Spinal cord (tissue), 3 donors: ENCODE data around the gene CKLF.

- PRO-cap: no peak
- RAMPAGE, long total RNA: no peak
These were observed 36.2 kb downstream of the SETD6 start for GRCh38 chr16:58551511-58551900.

- PRO-cap: no peak
- RAMPAGE, long total RNA: no peak
These were observed 1.2 kb downstream of the SLC38A7 start for GRCh38 chr16:58683185-58683896.

- PRO-cap: no peak
- RAMPAGE, long total RNA: no peak
These were observed 10.6 kb downstream of the GOT2 start for GRCh38 chr16:58723545-58723975.

DNA sequence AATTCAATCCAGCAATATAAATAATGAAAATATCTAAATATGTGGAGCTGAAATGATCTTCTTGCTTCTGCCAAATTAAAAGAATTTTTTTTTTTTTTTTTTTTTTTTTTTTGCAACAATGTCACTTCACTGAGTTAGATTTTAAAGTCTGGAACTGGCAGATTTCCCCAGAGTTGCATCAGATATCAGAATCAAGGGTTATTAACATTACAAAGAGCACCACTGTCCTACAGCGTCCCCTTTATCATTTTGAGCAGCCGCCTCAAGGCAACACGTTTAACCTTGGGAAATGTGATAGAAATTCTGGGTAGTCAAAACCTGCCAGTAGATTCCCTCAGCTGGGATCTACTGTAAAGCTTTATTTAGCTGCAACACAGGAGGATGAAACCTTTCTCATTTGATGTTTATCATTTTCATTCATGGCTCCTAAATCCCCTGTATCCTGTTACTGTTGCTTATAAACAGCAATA lies 435.9 kb upstream of the GOT2 start:
- PRO-cap: no peak
- RAMPAGE, long total RNA: no peak

- PRO-cap: no peak
- RAMPAGE, long total RNA: no peak
These were observed 980.7 kb downstream of the CDH8 start for GRCh38 chr16:61055582-61055937.

DNA sequence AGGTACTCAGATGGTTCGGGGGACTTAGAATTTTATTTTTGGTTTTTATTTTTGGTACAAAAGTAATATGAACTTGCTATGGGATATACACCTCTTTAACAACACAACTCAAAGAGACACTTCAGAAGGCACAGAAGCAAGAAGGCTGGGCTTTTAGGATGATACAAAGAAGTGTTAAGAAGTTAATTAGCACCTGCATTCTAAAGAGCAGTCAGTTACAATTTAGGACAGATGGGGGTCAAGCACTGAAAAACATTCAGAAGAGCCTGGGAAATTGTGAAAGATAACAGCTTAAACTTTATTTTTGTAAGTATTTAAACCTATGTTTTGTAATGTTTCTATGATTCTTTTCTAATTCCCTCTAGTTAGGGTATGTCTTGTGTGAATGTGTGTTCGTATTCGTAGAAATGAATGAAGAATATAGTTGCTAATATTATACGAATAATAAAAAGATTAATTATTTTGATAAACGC lies 163.4 kb downstream of the CDH8 start:
- PRO-cap: no peak
- RAMPAGE, long total RNA: no peak

GRCh38 chr16:64417709-64418197 lies 704.1 kb downstream of the CDH11 start:
- PRO-cap: no peak
- RAMPAGE, long total RNA: no peak

GRCh38 chr16:64998454-64999253 lies 123.2 kb downstream of the CDH11 start:
- PRO-cap: no peak
- RAMPAGE, long total RNA: no peak

DNA sequence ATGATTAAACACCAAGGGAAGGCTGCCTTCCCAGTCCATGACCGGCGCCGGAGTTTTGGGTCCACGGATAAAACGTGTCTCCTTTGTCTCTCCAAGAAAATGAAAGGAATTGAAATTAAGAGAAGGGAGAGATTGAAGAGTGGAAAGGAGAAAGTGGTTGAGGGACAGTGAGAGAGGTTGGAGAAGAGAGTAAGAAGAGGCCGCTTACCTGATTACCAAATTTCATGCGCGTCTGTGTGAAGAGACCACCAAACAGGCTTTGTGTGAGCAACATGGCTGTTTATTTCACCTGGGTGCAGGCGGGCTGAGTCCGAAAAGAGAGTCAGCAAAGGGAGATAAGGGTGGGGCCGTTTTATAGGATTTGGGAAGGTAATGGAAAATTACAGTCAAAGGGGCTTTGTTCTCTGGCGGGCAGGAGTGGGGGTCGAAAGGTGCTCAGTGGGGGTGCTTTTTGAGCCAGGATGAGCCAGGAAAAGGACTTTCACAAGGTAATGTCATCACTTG lies 112.9 kb upstream of the CDH11 start:
- PRO-cap: no peak
- RAMPAGE, long total RNA: no peak

DNA sequence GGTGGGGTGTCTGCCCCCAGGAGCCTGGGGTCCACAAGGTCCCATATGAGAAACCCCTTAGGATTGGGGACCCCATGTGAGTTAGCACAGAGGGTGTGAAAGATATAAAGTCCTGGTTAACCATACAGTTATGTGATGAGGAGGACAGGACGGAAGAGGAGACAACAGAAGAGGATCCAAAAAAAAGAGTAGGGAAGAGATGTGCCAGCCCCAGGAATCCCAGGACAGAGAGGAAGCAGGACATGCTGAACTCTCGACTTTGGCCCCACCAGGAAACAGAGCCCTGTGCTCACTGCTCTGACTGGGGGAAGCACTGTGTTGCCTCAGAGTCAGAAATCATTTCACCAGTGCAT lies 421.1 kb upstream of the CDH5 start:
- PRO-cap: no peak
- RAMPAGE, long total RNA: no peak

- PRO-cap: no peak
- RAMPAGE, long total RNA: no peak
These were observed 6.8 kb upstream of the CDH5 start for GRCh38 chr16:66359618-66360239.

DNA sequence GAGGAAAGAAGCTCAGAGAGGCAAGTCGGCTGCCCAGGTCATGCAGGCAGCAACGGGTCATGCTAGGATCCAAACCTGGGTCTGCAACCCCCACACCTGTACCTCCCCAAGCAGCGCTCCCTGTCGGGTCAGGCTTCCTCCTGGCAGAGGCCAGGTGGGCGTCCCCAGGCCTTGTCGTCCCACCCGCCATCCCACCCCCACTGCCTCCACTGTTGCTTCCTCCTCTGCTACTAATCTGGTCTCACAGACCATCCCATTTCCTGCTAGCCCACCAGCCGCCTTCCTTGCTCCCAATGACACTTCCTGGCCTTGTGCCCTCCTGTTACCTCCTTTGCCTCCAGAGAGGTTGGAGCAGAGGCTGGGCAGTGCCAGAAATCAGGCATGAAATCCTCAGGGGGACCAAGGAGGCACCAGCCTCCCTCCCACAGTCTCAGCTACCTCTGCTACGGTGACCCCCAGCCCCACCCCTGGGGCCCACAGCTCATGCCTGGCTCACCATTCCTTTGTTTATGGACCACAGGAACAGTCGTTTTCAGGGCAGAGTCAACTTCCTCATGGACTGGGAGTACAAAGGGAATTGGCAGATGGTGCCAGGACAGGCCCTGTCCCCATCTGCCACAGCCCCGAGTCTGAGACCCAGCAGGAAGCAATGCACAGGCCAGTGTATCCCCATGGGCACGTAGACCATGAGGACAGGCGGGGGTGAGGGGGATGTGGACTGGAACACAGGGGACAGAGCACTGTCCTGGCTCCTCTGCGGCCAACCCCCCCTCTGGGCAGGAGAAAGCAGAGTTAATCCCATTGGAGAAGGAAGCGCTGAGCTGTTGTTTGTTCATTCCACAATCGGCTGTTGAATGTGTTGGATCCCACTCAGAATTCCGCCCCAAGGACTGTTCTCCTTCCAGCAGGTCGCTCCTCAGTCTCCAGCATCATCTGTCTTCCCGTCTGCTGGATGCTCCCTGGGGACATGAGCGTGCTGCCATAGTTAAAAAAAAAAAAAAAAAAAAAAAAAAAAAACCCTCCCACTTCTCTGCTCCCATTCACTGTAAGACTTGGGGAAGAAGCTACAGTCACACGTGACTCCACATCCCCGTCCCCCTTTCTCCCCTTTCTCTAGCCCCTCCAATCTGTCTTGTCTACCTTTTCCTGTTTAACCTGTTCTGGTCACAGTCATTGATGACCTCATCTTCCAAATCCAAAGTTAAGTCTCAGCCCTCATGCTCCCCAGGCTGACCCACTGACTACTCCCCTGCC lies 2.1 kb upstream of the CDH5 start:
- PRO-cap: no peak
- RAMPAGE, long total RNA: no peak

DNA sequence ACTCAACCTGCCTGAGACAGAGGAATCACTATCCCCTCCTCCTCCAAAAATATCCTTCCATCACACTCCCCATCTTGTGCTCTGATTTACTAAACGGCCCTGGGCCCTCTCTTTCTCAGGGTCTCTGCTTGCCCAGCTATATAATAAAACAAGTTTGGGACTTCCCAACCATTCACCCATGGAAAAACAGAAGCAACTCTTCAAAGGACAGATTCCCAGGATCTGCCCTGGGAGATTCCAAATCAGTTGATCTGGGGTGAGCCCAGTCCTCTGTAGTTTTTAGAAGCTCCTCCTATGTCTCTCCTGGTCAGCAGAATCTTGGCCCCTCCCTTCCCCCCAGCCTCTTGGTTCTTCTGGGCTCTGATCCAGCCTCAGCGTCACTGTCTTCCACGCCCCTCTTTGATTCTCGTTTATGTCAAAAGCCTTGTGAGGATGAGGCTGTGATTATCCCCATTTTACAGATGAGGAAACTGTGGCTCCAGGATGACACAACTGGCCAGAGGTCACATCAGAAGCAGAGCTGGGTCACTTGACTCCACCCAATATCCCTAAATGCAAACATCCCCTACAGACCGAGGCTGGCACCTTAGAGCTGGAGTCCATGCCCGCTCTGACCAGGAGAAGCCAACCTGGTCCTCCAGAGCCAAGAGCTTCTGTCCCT lies 908 bp upstream of the CDH5 start:
- PRO-cap: no peak
- RAMPAGE, long total RNA: no peak

- PRO-cap: no peak
- RAMPAGE, long total RNA: no peak
These were observed 38.9 kb downstream of the TK2 start for GRCh38 chr16:66510868-66511667.

GRCh38 chr16:66552226-66553169 lies at the start of gene CKLF:
Gene CKLF (plus strand): TSS chr16:66552576.
- PRO-cap: bidirectional peak, plus-strand start at chr16:66552587, minus-strand start at chr16:66552478
- RAMPAGE, long total RNA: start-site peak on the plus strand at chr16:66552567-66552661, 1,669 and 1,223 reads in 2 replicates

DNA sequence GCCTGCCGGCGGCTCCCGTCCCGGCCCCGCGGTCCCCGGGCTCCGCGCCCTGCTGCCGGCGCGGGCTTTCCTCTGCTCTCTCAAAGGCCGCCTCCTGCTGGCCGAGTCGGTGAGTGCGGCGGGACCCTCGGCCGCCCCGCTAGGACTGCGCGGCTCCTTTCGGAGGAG lies 224 bp downstream of the CMTM3 start:
- PRO-cap: no peak
- RAMPAGE, long total RNA: no peak

GRCh38 chr16:66613902-66615065 lies 9.8 kb downstream of the CMTM3 start:
- PRO-cap: no peak
- RAMPAGE, long total RNA: no peak

DNA sequence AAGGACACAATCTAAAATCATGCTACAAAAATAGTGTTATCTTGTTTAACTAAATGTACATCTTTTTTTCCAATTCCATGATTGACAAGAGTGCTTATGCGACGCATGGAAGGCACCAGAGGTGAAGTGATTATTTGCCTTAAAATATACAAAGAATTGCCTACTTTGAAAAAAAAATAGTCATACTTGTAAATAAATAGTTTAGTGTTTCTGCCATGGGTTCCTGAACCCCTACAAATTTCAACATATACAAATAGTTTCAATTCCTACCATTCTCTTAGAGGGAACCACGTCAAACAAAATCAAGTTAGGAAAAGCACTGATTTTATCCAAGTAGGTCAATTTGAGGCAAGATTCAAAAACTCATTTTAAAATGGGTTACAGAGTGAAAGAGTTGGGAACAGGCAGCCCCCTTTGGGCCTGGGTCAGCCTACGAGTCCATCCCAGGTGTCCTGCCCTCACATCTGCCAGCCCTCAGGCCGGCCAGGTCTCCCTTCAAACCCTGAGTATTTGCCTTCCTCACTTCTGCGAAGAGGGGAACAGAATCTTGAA lies 11.7 kb downstream of the CMTM3 start:
- PRO-cap: no peak
- RAMPAGE, long total RNA: no peak

- PRO-cap: no peak
- RAMPAGE, long total RNA: no peak
These were observed 10.8 kb downstream of the DYNC1LI2 start for GRCh38 chr16:66740507-66741114.

DNA sequence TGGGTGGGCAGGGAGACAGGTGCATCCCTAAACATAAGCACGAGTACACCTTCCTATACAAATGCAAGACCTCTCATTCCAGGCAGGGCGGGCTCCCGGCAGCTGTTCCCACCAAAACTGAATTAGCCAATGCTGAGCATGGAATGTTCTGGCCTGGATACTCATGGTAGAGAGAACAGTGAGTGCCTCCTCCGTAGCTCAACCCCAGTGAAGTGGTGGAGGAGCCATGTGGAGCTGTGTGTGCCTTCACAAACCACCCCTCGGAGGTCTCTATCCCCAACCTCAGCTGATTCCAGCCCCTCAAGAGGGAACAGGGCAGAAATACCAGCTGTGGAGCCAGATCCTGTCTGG lies 2.2 kb upstream of the CDH16 start:
- PRO-cap: no peak
- RAMPAGE, long total RNA: no peak